ENCODE measurements around a stretch of chr6.

- RRBS, result no CpG with 5 or more reads among the region's 12 CpGs
Measured at GRCh38 chr6:2244200-2244760, 1.1 kb downstream of the GMDS start.

GRCh38 chr6:2337305-2338355, 92.2 kb upstream of the GMDS start:
- RRBS, result no CpG with 5 or more reads among the region's 2 CpGs

- RRBS, result no CpG with 5 or more reads among the region's 16 CpGs
Measured at GRCh38 chr6:2509700-2510177, 241.0 kb downstream of the MYLK4 start.

DNA sequence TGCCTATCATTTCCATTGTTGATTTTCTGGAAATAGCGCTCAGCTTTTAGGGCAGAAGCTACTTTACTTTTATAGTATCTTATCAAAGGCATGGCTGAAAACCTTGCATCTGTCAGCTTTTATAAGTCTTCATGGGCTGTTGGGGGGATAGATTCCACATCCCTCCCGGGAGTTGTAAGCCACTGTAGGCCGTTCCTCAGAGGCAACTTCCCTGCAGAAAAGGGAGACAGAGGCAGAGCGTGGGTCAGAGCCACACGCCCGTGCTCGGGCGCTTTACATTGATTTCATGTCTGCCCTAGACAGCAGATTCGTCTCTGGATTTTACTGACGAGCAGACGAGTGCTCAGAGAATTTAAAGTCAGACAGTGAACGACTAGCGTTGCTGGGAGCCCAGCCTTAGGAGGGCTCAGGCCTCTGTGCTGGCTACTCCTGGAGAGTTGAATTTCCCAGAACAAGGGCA, 126.8 kb downstream of the MYLK4 start:
- RRBS, result no CpG with 5 or more reads among the region's 13 CpGs

DNA sequence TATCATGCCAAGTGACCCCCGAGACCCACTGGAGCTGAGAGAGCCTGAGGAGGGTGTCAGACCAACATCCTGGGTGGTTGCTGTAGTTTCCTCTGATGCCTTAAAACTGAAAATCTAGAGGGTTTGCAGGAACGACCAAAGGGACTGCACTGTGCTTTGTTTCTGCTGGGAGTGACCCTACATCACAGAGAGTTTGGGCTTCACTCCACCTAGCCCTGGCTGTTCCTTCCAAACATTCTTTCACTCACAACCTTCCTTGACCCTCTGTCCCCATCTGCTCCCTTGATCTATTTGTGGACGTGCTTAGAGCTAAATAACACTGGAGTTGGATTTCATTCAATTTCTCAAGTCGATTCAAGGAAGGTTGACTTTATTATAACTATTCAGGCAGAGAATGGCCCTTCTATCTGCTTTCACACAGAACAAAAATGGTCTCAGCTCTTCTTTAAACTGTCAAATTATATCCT, 18.1 kb downstream of the MYLK4 start:
- RRBS, result no CpG with 5 or more reads among the region's 4 CpGs

- RRBS, result no CpG with 5 or more reads among the region's 3 CpGs
Measured at GRCh38 chr6:2762929-2763173, 2.3 kb upstream of the WRNIP1 start.

DNA sequence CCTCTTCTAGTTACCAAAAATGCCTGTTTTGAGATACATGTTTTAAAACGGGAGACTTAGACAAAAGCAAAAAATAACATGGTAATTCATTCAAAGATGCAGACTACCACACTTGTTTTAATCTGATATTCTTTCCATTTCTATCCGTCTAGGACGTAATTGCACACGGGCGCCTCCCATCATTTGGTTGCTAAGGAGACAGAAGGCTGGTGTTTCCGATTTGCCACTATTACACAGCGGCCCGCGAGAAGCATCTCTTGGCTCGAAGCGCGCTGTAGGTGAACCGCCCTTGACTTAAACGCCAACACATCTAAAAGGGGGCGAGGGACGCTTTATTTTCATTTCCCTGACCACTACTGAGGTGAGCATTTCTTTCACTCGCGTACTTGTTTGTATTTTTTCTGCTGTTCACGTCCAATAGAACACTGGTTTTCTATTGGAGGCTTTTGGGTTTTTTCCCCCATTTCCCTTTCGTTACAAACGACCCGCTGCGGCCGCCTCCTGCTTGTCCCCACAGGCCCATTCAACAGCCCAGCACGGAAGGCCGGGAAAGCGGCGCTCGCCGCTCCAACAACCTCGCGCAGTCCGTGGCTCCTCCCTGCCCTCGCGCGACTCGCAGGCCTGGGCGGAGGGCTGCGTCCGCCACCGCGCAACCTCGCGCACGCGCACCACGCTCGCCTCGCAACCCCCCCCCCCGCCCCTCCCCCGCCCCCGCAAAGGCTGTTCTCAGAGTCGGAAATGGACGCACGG, 520 bp upstream of the WRNIP1 start:
- RRBS, result no CpG with 5 or more reads among the region's 55 CpGs

GRCh38 chr6:2783077-2783849, 18.1 kb downstream of the WRNIP1 start:
- RRBS, result no CpG with 5 or more reads among the region's 23 CpGs

DNA sequence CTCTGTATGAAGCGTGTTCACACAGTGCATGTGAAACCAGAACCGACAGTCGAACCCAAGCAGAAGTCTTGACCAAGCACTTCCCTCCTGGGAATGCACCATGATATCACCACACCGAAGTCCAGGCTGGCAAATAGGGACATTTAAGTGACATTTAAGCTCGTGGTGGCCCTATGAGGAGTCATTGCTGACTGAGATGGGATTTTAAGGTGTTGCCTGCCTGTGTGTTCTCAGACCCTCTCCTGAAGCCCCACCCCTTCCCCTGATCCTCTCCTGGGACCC, 11.3 kb upstream of the SERPINB1 start:
- RRBS, result no CpG with 5 or more reads among the region's 5 CpGs

GRCh38 chr6:2854772-2855615, 13.3 kb upstream of the SERPINB1 start:
- RRBS, result no CpG with 5 or more reads among the region's 20 CpGs

- RRBS, result no CpG with 5 or more reads among the region's 10 CpGs
Measured at GRCh38 chr6:2951346-2952403, 19.7 kb downstream of the SERPINB6 start.

DNA sequence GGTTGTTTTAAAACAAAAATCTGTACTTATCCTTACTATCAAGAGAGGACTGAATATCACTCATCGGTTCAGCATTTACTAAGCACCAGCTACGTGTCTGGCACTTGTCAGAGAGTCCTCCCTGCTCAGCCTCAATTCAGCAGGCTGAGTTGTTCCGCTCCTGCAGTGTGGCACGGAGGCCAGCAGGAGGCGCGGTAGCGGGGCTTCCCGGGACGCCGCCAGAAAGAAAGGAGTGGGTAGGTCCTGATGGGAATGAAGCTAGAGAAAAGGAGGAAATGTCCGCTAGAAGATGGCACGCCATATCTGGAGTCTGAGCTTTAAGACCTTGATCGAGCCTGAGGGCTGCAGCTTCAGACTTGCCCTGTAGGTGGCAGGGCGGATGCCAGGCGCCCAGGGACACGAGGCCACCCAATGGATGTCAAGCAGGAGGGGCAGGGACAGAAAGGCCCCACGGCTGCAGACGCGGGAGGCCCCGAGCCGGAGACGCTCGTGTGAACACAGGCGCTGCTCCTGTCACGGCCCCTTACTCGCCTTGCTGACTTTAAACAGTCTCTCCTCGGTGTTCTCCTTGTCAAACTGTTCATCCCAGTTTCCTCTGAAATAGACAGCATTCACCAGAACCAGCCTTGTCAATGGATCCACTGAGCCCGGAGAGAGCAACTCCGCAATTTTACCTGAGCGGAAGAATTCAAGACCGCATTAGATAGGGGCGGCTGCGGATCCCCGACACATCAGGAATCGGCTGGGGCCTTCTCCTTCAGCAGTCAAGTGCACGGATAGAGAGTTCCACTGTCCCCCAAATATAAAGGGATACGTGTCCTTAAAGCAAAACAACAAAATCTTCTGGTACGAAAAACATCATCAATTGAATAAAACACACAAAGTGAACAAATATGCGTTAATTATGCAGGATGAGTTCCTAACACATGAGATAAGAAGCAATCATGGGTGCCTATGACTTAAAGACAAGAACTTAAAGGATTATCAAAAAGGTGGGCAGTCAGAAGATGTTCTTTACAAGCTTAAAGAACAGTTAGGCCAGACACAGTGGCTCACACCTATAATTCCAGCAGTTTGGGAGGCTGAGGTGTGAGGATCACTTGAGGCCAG, 18.5 kb downstream of the SERPINB6 start:
- RRBS, result no CpG with 5 or more reads among the region's 39 CpGs

- RRBS, result no CpG with 5 or more reads among the region's 5 CpGs
Measured at GRCh38 chr6:2960896-2961400, 10.4 kb downstream of the SERPINB6 start.

DNA sequence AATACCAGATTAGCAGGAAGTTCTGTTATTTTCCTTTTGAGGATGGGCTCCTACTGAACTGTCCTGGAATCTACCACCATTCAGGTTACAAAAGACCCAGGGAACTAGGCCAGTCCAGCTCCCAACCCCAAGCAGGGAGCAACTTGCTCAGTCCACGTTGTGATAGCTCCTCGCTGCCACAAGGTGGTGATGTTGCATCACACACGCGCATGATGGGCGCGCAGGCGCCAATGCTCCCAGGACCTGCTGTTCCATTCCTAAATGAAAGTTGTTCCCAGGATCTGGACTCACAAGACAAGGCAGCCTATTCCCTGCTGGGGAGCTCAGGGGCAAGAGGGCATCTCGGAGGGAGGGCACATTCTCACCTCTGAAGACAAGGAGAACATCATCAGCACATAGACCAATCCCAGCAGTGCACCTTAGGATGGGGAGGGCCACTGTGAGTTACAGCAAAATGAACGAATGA, 1.4 kb upstream of the NQO2 start:
- RRBS, result no CpG with 5 or more reads among the region's 9 CpGs

GRCh38 chr6:3025716-3026221, 26.1 kb downstream of the NQO2 start:
- RRBS, result no CpG with 5 or more reads among the region's 5 CpGs

DNA sequence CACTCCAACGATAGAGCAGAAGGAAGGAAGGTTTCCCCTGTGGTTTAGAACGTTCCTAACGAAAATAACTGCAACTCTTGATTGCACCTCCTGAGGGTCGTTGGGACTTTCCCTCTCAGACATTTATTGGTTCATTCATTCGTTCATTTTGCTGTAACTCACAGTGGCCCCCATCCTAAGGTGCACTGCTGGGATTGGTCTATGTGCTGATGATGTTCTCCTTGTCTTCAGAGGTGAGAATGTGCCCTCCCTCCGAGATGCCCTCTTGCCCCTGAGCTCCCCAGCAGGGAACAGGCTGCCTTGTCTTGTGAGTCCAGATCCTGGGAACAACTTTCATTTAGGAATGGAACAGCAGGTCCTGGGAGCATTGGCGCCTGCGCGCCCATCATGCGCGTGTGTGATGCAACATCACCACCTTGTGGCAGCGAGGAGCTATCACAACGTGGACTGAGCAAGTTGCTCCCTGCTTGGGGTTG, 12.5 kb upstream of the RIPK1 start:
- RRBS, result no CpG with 5 or more reads among the region's 13 CpGs

DNA sequence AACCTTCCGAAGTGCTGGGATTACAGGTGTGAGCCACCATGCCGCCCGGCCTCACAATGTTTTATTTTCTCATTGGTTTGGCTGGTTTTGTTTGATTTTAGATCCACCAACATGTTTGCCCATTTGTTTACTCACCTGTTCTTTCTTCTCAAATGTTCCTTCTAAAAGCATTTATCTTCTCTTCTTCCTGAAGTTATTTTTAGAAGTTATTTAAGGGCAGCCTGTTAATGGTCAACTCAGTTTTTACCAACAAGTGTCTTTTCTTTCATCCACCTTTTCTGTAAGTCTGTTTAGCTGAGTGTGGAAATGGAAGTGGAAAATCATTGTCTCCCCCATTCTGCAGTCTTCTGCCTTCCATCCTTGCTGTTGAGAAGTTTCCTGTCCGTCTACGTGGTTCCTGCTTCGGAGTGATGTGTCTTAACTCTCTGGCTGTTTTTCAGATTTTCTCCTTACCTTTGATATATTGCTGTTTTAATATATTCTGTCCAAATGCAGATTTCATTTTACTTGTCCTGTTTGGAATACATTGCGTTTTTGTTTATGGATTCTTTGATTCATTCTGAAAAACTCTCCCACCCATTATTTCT, 16.6 kb downstream of the BPHL start:
- RRBS, result no CpG with 5 or more reads among the region's 7 CpGs

GRCh38 chr6:3165965-3166890, 8.9 kb upstream of the TUBB2A start:
- RRBS, result no CpG with 5 or more reads among the region's 6 CpGs

- RRBS, result no CpG with 5 or more reads among the region's 6 CpGs
Measured at GRCh38 chr6:3203059-3203711, 24.3 kb downstream of the TUBB2B start.

DNA sequence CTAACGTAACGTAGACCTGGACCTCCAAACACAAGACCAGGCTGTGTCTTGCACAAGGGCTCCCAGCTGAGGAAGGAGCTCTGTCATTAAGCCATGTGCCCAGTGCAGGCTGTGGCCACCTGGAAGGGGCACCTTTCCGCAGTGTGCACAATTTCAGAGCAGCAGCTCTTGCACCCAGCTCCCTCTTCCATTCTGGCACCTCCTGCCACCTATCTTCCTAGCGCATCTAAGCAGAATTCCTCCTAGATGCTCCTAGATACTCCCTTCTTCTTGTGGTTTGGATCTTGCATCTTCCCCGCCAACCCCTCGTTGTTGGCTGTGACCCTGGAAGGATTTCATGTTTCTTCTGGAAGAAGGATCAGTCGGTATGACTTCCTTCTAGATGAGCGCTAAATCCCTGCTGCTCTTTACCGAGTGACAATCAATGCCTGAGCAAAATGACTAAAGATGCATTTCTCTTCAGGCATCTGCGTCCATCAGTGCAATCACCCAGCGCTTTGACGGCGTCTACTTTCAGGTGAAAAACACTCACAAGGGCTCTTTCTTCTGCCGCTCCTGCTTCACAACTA, 58.6 kb downstream of the PSMG4 start:
- RRBS, result no CpG with 5 or more reads among the region's 14 CpGs

Data from GM06990 (cell line).